Thoracic aorta endothelial cell (primary cell): ENCODE measurements around a stretch of chr5.

DNA sequence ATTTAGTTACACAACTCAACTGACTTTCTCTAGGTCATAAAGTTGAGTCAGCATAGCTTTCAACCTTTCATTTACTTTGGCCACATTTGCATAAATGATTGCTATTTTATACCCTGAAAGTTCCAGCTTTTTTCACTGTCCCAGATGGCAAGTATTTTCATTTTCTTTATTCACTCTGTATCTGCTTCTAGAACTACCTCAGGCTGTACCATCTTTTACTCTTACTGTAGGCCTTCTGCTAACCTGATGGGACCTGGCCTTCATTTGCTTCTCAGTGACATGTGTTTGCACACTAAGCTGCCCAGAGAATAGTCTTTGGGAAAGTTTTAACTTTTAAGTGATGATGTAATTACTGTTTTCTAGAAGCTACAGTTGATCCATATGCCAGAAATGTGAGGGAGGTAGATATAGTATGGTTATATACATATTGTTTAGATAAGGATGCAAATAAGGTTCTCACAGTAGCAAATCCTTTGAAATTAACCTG lies 115.3 kb downstream of the CDC42SE2 start:
- CAGE, long polyA plus RNA, result no peak

DNA sequence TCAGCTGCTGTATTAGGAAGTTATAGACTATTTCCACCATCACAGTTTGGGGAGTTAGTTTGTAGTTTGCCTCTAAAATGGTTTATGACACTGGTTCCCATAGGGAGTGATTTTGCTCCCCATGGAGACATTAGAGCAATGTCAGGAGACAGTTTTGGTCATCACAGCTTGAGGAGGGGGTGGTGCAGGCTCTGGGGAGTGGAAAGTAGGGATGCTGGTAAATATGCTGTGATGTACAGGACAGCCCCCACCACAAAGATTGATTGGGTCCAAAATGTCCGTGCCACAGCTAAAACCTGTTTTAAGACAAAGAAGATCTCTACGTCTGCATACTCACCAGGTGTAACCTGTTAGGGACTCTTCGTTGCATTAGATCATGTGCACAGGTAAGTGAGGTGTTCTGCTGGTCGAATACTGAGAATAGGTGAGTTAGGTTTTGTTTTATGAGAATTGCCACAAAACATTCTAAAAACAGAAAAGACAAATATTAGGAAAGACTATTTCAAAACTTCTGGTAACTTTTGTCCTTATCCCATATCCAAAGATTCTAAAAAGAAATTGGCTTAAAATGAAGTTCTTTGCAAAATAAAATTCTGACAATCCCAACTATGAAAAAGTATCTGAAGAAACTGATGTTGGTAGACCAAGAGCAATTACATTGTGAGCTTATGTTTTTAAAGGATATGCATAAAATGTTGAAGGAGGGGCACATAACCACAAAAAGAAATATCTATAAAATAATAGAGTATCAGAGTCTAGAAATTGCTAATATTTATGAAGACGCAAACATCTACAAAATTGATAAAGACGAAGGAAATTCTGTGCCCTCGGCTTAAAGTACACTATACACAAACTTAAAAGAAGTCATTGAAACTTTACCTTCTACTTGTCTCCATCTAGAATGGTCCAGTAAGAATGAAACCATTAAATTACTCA lies 131.6 kb downstream of the CDC42SE2 start:
- CAGE, long polyA plus RNA, result no peak

DNA sequence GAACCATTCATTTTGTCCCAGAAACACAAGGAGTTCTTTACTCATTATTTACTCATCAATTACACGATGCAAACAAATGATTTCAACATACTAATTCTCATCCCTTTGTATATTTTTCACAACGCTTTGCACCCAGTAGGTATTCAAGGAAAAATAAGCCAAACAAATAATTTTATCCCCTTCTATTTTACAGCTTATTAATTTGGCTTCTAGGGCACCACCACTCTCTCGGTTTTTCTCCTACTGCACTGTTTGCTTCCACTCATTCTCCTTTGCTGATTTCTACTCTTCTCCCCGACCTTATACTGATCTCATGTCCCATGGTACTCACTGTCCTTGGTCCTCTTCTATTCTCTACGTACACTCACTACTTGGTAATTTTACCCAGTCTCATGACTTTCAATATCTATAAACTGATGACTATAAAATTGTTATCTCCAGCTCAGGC lies 4.2 kb downstream of the RAPGEF6 start:
- CAGE, long polyA plus RNA, result no peak

GRCh38 chr5:131635279-131636288 lies 555 bp upstream of the RAPGEF6 start:
- CAGE, long polyA plus RNA, result no peak

DNA sequence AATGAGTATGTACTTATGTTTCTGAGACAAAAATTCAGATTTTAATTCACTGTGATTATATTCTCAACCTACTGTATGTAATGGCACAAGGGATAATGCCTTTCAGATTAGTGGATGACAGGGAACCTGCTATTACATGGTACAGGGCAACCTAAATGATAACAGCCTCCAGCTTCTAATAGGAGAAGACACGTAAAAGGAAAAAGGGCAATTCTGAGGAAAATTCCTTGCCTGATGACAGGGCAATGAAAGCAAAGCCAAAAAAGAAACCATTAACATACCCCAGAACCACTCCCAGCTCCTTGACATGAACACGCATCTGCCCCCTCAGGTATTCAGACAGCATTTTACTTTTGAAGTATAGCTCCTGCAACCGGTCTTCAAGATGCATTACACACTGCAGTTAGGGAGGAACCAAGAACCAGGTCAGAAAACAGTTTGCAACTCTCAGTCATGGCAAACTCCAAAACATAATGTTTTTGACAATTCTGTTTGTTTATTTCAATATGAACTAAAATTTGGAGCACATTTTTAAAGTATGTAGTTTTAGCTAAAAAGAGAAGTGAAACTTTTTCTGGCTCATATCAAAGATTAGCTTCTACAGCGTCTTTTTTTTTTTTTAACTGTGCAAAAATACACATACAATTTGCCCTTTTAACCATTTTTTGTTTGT lies 11.9 kb upstream of the RAPGEF6 start:
- CAGE, long polyA plus RNA, result no peak

GRCh38 chr5:131671279-131671943 lies 36.4 kb upstream of the RAPGEF6 start:
- CAGE, long polyA plus RNA, result no peak

DNA sequence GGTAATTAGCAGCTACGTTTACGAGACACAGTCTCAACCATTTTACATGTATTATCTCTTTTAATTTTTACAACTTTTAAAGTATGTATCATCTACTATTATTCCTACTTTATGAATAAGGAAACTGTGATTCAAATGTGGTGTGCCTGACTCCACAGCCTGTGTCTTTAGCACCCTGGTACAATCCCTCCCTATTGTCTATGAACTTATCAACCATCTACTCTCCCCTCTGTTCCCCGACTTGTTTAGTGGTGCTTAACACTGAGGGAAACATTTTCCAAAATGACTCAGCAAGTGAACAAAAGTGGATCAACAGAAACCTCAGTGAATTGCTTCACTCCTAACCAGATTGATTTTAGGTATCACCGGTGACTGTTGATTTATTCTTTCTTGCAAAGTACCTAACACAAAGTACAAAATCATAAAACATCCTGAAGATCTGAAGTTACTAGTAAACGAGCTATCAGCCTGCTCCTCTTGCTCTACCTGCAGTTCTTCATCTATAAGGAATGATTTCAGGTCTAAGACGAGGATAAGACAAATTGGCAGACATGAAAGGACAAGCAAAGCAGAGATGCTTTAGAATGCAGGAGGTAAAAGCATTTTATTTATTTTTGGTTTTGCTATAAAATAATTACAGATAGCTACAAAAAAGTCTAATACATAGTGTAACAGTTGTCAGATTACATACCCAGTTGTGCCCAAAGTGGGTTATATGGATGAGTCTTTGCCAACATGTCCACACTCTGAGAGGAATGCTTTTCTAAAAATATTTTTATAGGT lies 42.2 kb upstream of the RAPGEF6 start:
- CAGE, long polyA plus RNA, result no peak

GRCh38 chr5:132259113-132259840 lies 1.8 kb downstream of the PDLIM4 start:
- CAGE, long polyA plus RNA, result no peak

DNA sequence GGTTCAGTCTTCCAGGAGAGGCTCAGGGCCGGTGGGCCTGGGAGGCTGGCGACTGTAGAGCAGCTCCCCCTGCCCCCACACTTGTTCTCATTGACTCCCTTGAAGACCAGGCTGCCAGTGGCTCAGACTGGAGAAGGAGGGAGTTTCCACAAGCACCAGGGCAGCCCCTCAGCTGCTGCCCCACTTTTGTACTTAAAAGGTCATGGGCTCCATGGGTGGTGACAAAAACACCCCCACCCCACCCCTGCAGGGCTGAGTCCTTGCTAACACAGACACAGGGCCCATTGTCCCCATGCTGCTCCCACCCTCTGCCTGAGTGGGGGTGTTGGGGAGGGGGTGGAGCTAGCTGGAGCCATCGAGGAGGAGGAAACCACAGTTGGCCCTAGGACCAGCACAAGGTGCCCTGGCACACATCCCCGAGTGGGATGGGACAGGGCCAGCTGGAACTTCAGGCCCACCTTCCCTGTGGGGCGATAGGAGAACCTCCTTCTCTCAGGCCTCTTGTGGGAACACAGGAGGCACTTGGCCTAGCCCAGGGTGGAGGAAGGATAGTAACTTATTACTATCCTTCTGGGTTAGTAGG lies 10.6 kb downstream of the PDLIM4 start:
- CAGE, long polyA plus RNA, result no peak

GRCh38 chr5:132300603-132300883 lies 6.3 kb downstream of the SLC22A4 start:
- CAGE, long polyA plus RNA, result no peak

DNA sequence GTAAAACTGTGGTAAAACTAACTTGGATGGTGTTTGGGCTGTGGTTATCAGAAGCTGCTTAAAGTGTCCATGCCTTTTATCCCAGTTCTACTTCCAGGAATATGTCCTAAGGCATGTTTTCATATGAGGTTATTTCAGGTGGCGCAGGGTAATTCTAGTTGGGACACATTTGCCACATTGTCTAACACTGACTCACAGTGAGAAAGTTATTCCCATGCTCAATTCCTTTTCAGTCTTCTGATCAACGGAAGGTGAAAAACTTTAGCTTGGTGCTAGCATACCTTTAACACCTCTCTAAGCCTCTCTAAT lies 45.5 kb downstream of the SLC22A5 start:
- CAGE, long polyA plus RNA, result no peak

DNA sequence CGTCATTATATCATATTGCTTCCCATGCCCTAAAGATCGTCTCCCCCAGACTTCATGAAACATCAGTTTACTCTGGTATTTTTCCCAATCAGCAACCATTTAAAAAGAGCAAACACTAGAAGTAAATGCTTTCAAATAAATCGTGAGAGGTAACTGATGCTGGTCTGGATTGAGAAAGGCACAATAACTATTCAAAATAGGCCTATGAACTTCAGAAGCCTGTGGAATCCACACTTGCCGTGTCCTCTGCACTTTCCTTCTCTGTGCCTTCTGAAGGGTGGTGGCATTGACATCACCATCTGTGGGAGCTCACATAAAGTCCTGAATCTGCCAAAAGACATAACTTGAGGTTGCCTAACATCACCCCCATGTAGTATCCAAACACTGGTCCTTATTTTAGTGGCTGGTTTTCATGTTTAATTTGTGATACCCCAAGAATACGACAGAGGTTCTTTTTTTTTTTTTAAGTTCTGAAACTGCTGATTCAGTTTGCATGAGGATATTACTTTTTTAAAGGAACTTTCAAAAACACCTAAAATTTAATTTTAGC lies 59.8 kb downstream of the IRF1 start:
- CAGE, long polyA plus RNA, result no peak

DNA sequence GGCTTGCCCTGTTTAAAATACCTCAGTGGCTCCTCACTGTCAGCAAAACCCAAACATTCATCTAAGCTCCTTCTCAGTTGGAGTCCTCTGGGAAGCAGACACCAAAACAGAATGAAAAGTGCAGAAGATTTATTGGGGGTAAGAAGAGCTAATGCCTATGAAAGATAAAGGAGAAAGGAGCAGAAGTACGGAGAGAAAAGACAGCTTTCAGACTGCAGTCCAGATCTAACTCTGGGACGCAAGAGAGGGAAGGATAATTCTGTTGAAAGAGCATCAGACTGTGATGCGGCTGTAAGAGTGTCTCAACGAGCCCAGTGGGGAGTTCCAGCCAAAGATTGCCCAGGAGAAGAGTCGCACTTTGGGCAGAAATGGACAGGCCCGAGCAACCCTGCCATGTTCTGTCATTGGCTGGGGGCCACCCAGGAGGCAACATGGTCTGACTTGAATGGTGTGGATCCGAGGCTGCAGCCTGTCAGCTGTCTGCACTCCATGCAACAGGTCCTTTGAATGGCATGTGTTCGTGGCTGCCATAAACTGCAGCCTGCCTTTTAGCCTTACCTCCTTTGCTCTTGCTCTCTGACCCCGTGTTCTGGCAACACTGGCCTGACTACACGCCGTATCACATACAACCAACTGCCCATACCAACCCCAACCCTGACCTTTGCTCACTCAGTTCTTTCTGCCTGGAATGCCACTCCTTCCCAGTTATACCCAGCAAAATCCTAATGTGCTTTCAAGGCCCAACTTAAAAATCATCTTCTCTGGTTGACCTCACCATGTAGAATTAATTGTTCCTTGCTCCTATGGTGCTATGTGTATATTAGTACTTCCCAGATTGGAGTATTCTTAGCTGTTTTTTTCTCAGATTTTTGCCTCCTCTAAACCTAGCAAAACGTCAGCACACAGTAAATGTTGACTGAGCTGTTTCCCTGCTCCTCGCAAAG lies 55.8 kb downstream of the IRF1 start:
- CAGE, long polyA plus RNA, result no peak

DNA sequence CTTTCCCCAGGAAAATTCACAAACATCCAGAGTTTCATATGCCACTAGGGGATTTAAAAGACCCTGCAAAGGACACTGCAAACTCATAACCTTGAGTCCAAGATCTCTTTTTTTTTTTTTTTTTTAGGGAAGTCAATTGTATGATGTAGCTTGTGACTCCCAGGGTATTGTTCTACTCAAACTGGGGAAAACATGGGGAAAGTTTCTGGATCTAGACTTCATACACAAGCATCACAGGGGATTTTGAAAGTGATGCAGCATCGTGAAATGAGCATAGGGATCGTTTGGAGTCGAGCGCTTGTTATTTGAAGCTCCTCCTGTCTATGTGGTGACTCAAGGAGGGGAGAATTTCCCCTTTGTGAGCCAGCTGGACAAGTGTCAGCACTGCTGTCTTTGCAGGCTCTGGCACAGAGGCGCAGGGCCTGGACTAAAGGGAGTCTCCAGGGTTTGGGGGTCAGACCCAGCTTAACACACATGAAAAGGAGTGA lies 51.2 kb downstream of the IRF1 start:
- CAGE, long polyA plus RNA, result no peak

DNA sequence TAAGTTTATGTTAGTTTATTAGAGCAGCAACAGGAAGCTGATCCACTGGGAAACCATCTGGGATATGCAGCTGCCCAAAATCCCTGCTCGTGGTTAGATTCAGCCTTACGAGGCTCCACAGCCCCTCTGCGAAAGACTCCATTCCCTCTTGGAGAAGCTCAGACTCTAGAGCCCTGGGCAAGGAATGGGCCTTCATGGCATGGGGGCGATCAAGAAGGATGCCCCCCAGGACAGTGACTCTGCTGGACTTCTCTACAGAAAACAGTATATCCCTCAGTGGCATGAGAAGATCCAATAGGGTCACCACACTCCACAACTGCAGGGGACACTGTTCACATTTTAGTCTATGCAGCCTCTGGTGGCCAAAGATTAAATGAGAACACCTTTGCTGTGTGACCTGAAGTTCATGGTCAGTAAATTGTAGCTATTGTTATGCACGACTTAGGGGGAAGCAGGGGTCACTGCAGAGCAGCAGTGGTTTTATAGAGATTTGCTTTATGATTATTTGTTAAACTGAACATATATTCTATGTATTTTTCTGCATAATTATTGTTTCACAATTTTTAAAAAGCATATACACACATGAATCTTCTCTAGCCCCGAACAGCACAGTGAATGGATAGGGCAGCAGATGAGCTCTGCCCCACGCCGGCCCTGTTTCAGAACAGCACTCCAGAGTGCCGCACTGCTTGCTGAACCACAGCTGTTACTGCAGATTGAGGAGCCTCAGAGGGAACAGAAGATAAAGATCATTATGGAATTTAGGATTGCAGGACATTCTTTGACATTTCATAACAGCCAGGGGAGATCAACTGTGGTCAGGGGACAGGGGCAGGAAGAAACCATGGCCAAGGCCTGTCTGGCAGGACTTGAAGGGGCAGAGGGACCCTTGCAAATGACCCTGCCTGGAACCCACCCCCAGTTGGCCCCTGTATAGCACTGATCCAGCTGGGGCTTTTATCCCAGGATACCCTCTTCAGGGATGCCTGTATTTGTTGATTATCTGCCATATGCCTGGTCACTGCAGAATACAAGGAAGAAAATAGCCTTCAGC lies 20.8 kb downstream of the IRF1 start:
- CAGE, long polyA plus RNA, result no peak

DNA sequence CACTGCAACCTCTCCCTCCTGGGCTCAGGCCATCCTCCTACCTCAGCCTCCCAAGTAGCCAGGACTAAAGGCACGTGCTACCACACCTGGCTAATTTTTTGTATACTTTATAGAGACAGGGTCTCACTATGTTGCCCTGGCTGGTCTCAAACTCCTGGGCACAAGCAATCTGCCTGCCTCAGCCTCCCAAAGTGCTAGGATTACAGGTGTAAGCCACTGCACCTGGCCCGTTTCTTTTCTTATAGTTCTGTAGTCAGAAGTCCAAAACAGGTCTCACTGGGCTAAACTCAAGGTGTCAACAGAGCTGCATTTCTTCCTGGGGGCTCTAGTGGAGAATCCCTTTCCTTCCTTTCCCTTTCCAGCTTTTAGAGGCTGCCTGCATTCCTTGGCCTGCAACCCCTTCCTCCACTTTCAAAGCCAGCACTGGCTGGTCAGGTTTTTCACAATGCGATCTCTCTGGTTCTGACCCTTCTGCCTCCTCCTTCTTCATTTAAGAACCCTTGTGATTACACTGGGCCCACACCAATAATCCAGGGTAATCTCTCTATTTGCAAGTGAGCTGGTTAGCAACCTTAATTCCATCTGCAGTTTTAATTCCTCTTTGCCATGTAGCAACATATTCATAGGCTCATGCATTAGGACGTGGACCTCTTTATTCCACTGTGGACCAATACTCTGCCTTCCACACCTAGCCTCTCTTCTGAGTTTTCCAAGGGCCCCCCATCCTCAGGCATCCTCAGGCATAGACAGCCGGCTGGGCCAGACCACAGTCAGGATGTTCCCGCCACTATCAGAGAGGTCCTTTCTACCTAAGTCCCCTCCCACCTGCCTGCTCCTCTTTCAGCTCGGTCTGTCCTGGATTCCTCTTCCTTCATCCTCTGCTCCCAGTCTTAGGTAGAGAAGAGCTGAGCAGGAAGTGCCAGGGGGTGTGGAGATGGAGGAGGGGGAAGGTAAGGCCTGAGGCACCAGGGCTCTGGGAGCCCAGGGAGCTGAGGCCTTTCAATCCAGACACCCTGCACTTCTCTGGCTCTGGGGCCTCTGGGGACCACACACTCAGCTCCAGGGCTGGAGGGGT lies 16.1 kb downstream of the IRF1 start:
- CAGE, long polyA plus RNA, result no peak

GRCh38 chr5:132491305-132491821 lies 790 bp upstream of the IRF1 start:
- CAGE, long polyA plus RNA, result no peak

DNA sequence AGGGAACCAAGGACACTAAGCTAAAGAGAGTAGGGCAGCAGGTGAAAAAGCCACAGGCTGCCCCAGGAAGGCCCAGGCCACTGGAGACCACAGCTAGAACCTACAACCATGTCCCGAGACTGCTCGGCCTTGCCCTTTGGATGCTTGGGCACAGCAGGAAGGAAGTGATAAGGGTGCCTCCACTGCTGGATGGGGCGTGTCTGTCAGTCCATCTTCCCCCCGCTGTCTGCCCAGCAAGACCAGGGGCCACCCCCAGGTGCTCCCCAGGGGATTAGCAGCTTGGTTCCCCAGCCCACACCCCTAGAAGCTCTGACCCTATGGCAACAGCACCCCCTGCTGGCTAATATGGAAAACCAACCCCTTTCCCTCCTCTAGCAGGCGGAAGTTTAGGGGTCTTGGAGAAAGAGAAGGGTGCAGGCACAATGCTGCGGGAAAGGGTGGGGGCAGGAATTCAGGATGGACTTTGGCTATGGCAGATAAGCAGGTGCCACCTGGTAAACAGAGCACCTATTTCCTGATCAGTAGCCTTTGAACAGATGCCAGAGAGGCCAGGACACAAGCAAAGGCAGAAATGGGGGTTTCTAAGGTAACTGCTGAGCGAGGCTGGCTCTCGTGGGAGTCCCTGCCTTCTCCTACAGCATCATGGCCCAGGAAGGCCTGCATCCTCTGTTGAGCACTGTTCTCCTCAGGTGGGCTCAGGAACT lies 10.6 kb upstream of the IRF1 start:
- CAGE, long polyA plus RNA, result no peak

DNA sequence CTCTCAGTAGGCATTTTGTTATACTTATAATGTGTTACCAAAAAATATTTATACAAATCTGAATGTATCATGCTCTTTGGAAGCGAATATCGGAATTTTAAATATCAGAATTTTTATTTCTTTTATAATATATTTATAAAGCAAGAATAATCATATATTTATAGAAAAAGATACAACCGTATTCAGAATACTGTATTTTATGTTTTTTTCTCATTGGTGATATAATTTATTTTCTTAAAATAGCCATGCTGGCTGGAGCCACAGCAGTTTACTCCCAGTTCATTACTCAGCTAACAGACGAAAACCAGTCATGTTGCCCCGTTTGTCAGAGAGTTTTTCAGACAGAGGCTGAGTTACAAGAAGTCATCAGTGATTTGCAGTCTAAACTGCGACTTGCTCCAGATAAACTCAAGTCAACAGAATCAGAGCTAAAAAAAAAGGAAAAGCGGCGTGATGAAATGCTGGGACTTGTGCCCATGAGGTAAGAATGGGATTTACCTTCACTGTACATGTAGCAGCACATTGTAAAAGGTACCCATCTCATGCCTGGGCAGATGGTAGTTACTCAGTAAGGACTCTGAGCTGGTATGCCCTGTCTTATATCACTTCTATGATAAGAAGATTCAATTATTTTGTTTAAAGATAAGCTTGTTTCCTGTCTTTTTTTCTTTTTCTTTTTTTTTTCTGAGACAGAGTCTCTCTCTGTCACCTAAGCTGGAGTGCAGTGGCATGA lies 38.7 kb downstream of the RAD50 start:
- CAGE, long polyA plus RNA, result no peak

GRCh38 chr5:132627247-132628135 lies 30.5 kb upstream of the IL13 start:
- CAGE, long polyA plus RNA, result no peak